REH cell (cell line): ENCODE measurements around a stretch of chr9.

DNA sequence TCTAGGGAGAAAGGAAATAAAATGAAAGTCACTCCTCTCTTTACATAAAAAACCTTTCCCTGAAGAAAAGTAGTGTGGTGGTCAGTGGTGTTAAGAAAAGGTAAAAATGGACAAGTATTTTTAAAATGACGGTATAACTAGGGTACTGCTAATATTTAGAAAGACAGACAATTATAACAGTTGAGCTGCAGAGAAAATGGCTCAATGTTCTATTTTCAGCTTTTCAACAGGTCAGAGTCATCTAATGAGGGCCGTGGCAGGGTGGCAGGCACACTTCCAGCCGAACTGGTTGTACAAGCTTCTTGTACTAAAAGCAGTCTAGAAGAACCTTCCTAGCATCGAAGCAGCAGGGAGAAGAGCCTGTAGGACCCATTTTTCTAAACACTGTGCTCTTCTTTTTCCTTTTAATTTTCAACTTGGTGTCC is 85.7 kb downstream of the SLC28A3 start:
- PRO-cap, result no peak

DNA sequence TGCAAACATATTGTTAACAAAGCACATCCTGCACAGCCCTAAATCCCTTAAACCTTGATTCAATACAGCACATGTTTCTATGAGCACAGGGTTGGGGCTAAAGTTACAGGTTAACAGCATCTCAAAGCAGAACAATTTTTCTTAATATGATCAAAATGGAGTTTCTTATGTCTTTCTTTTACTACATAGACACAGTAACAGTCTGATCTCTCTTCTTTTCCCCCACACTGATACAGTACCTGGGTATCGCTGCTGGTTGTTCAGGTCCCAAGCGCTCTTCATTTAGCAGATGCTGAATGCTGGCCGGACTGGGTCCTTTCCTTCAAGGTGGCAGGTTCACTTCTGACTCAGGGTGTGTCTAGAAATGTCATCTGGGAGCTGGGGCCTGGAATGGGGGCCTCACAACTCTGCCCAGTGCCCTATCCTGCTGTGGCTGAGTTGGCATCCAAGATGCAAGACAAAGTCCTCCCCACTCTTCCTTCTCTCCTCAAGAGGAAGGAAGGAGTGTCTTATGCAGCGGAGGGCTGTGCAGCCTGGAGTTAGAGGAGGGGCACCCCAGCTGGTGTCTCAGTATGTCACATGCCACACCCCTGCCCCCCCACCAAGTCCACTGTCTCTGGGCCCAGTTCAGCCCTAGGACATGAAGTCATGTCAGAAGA is 27.8 kb upstream of the SLC28A3 start:
- PRO-cap, result no peak

DNA sequence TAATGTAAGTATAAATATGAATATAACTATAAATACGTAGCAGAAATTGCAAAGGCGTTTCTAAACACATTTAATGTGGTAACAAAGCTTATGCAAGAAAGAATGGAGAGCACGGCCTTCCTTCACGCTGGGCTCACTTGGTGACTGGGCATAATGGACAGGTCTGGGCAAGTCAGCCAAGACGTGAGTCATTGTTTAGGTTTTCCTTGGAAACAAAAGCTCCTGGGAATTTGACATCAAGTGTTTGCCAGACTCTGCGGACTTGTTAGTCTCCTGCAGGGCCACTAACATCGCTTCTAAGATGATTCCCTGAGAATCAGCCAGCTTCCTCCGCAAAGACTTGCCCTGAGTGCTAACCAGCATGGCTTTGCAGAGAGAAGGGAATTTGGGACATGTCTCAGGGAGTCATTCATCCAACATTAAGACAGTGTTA is 182.4 kb downstream of the NTRK2 start:
- PRO-cap, result no peak

- PRO-cap, result no peak
These were observed 371.2 kb downstream of the NTRK2 start for GRCh38 chr9:85040536-85041302.

DNA sequence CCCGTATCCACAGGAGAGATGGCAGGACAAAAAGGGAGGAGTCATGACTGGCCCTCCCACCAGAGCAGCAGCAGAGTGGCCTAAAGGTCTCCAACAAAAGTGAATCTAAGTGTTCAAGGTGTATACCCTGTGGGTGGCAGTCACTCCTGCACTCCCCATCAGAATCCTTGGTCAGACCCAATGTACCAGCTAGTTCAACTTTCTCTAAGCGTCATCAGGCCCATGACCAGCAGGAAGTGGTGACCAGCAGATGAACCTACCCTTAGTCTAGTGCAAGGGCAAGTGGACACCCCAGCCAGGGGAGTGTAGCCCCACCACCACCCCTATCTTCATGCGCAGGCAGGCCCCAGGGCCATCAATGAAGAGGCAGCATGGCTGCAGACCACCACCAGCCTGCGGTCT is 213.2 kb downstream of the AGTPBP1 start:
- PRO-cap, result no peak

- PRO-cap, result no peak
These were observed 24.9 kb downstream of the NAA35 start for GRCh38 chr9:85965706-85966456.

- PRO-cap, result no peak
These were observed 59.4 kb downstream of the NAA35 start for GRCh38 chr9:86000367-86000639.

- PRO-cap, result no peak
These were observed 20.4 kb downstream of the GOLM1 start for GRCh38 chr9:86079006-86079407.

- PRO-cap, result no peak
These were observed 52.2 kb upstream of the TUT7 start for GRCh38 chr9:86406328-86406885.

- PRO-cap, result no peak
These were observed 192.4 kb upstream of the TUT7 start for GRCh38 chr9:86546571-86547094.

GRCh38 chr9:86575933-86576198 is 221.7 kb upstream of the TUT7 start:
- PRO-cap, result bidirectional peak, plus-strand start at chr9:86576280, minus-strand start at chr9:86576020

- PRO-cap, result no peak
These were observed 151.3 kb downstream of the GAS1 start for GRCh38 chr9:86795759-86796578.

DNA sequence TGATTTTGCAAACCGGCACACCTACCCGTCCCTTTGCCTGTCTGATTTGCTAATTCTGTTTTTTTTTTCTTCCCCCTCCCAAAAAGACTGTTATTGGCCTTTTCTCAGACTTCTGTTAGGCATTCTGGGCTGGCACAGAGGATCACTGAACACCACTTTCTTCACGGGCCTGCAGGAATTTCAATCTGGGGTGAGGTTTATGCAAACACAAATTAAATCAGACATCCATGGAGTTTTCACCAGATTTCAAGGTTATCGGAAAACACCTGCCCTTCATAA is 139.3 kb downstream of the GAS1 start:
- PRO-cap, result no peak

- PRO-cap, result no peak
These were observed 175.7 kb upstream of the GAS1 start for GRCh38 chr9:87122945-87123490.

GRCh38 chr9:87337716-87338285 is 159.9 kb upstream of the DAPK1 start:
- PRO-cap, result no peak

GRCh38 chr9:87502206-87503096 is 4.8 kb downstream of the DAPK1 start:
- PRO-cap, result no peak

DNA sequence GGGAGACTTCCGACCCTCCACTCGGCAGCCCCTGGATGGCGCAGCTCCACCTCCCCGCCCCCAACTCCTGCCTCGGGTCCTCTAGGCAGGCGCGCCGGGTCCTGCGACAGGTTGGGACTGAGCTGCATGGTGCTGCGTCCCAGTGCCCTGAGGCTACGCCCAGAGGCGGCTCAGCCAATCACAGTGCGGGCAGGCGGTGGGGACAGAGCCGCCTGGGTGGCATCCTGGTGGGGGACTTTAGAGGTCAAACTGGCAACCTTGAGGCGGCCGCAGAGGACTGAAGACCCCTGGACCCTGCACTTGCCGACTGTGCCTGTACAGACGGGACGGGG is 45.3 kb downstream of the CTSL start:
- PRO-cap, result no peak

DNA sequence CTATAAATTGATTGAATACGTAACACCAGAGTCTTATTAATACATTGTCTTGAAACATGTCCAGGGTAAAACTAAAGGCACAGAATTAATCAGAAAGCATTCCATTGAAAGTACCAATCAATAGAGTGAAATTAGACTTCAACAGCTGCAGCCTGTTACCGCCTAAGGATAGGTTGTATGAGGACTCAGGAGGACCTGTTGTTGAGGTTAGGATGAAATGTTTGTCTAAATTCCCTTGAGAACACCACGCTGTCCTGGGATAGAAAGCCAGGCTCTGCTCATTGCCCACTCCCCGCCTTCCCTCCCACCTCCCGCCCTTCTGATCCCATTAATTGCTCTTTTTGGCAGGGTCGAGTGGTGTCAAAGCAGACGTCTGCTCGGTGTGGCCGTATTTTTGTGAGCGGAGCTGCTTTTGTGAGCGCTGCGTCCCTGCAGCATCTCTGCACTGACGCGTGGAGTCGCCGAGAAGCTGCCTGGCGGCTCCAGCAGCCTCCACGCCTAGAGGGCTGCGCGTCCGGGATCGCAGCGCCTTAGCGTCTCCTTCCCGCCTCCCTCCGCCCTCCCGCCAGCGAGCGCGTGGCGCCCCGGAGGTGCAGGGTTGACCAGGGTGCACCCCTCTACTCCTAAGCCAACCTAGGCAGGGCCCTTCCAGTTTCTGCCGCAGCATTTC is 62.3 kb downstream of the SPATA31C2 start:
- PRO-cap, result bidirectional peak, plus-strand start at position 568 of the sequence, minus-strand start at position 447 of the sequence

DNA sequence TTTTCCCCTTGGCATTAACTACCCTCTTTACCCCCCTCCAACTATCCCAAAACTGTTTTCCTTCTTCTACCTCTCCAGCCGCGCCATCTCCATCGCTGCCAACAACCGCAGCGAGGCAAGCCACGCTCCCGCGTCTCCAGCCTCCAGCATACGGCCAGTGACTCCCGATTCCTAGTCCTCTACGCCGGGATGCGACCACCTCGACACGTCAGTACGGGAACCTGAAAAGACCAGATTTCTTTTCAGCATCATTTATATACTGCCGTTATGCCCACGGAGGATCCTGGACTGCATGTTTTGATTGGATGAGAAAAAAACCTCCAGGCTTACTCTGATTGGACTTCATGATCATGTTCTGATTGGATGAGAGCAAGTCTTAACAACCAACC is 25.1 kb downstream of the SPATA31C2 start:
- PRO-cap, result no peak

DNA sequence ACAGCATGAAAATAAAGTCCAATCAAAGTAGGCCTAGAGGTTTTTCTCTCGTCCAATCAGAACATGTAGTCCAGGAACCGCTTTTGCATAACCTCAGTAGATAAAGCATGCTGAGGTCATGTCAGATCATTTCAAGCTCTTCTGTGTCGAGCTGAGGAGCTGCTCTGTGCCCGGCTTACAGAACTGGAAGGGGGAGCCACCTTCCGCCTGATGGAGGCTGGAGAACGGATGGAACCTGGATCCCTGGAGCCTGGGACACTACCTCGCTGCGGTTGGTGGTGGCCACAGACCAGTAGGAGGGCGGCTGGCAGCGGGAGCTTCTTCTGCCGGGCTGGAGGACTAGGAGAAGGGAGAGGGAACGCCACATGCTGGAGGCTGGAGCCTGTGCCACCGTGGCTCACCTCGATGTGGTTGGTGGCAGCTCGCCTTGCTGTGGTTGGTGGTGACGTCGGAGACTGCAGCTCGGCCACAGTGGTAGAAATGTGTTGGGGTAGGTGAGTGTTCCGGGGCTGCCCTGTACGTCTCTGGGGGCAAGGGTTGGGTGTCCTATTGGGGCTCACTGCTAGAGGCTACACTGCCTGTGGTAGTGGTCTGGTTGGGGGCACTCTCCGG is 24.6 kb downstream of the SPATA31C2 start:
- PRO-cap, result no peak